NB4 (cell line): ENCODE measurements around a stretch of chr3.

- RRBS = no CpG with 5 or more reads among the region's 11 CpGs
These were observed 69.3 kb downstream of the LRIG1 start for GRCh38 chr3:66431335-66432167.

DNA sequence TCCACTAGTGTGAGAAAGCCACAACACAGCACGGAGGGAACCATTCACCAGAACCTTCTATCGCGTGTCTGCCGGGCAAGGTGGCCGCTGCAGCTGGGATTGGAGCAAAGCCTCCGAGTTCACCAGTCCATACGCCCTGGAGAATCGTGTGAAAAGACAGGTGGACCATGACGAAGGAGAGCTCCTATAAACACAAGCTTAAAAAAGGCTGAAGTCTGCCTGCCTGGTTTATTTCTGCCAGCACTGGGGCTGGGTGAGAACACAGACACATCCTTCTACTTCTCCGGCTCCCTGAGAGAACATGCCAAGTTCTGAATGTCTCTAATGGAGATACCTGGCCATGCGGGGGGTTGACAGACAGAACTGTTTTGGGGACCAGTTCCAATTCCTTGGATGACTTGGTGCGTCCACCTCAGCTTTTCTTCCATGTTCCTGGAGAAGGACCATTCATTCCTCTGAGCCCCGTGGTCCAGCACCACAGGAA, 82.2 kb upstream of the LRIG1 start:
- RRBS = no CpG with 5 or more reads among the region's 13 CpGs

- RRBS = no CpG with 5 or more reads among the region's 3 CpGs
These were observed 178.3 kb upstream of the KBTBD8 start for GRCh38 chr3:66819789-66820193.

DNA sequence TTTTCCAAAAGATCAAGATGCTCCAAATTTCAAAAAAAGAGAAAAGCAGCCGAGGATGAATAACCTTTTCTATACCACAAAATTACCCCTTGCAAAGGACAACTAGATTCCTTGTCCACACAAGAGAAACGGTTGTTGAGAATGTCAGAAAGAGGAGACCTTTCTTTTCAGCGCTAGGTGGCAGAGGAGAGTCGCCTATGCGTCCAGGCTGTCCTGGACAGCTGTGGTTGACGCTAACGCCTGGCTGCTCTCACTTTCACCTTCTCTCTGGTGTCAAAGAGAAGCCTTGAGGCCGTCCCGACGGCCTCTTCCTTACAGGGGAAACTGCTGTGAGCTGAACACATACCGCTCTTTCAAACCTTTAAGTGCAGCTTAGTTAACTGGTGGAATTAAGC, 26.3 kb upstream of the KBTBD8 start:
- RRBS = no CpG with 5 or more reads among the region's 11 CpGs

DNA sequence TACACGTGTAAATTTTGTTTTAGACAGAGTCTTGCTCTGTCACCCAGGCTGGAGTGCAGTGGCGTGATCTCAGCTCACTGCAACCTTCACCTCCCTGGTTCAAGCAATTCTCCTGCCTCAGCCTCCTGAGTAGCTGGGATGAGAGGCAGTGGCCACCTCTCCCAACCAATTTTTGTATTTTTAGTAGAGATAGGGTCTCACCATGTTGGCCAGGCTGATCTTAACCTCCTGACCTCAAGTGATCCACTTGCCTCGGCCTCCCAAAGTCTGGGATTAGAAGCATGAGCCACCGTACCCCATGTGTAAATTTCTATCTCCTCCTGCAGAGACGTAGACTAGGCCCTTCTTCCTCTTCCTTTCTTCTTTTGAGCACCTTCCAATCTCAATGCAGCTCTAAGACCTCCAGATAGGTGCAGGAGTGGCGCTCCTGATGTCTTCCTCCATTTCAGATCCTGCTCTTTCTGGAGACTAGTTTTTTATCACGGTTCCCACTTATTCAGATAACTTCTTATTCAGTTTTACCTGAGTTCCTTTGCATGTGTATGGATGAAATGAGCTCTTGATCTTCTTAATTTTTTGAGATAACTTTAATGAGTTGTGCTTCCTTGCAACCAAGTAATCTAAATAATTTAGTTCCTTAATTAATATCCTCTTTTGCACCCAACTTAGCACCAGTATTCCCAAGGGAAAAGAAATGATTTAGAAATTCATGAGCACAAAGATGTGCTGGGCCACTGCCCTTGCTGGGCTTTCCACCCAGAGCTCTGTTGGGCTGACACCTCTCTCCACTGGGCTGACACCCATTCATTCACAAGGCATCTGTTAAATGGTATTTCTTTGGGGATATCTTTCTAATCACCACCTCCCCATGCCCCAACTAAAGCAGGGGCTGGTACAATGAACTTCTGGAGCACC, 275.2 kb downstream of the SUCLG2 start:
- RRBS = no CpG with 5 or more reads among the region's 7 CpGs

DNA sequence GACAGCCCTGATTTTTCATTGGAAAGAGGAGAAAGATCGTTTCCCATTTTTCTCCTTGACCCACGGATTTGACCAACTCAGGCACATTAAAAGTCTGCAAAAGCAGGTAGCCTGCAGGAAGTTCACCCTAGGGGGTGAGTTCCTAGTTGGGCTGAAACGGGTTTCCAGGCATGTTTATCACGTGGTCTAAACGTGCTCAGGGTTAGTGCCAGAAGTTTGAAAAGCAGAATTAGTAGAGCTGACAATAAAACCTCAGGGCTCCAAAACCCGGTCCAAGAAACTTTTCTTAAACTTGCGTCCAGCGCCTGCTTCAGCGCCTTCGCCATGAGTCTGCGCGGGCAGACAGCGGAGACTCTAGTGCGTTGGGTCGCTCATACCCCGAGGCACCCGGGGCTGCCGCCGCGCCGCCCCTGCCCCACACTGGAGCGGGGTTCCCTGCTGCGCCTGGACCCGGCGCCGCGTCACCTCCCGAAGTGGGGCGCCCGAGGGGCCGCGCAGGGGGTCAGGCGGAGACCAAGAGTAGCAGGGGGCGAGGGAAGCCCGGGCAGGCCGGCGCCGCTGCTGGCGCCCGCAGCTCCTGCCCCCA, 409 bp downstream of the SUCLG2 start:
- RRBS = 1% methylated on average over 19 of the region's 40 CpGs

DNA sequence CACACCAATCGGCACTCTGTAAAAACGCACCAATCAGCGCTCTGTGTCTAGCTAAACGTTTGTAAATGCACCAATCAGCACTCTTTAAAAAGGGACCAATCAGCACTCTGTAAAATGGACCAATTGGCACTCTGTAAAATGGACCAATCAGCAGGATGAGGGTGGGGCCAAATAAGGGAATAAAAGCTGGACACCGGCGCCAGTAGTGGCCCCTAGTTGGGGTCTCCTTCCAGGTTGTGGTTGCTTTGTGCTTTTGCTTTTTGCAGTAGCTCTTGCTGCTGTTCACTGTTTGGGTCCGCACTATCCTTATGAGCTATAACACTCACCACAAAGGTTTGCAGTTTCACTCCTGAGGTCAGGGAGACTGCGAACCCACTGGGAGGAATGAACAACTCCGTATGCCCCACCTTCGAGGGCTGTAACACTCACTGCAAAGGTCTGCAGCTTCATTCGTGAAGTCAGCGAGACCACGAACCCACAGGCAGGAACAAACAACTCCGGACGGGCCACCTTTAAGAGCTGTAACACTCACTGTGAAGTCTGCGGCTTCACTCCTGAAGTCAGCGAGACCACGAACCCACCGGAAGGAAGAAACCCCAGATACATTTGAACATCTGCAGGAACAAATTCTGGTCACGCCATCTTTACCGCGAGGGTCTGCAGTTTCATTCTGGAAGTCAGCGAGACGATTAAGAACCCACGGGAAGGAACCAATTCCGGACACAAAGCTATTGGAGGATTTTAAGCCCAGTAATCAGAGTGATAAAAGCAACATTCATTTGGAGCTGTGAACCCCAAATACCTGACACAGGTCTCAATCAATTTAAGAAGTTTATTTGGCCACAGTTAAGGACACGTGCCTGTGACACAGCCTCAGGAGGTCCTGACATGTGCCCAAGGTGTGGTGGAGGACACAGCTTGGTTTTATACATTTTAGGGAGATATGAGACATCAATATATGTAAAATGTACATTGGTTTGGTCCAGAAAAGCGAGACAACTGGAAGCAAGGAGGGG, 1.3 kb upstream of the SUCLG2 start:
- RRBS = no CpG with 5 or more reads among the region's 28 CpGs

GRCh38 chr3:69011852-69012452, 1.5 kb downstream of the EOGT start:
- RRBS = no CpG with 5 or more reads among the region's 9 CpGs

DNA sequence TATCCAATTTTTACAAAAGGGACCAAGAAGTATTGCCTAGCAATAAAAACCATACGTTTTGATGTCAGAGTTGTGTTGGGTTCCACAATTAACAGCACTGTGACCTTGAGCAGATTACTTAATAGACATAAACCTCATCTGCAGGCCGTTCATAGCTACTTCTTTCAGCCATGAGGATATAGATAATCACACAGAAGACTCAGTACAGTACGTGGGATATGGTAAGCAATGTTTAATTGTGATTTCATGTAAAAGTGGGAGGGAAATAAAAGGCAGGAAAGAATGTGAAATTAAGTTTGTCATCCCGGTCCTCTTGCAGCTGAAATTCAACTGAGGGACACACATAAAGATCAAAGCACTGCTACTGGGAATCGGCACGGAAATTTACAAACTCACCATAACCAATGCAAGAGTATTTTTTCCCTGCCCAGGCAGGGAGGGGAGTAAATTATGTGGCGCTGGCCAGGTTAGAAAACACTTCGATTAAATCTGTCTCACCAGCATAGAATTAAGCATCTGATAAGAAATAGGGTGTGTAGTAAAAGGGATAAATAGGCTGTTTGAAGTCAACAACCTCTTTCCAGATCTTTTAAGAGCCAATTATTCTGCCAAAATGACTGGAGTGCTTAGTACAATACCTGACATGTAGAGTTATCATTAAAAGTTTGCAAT, 1.0 kb downstream of the UBA3 start:
- RRBS = no CpG with 5 or more reads among the region's 8 CpGs

GRCh38 chr3:69104356-69104885, 18.0 kb downstream of the LMOD3 start:
- RRBS = no CpG with 5 or more reads among the region's 8 CpGs

- RRBS = no CpG with 5 or more reads among the region's 11 CpGs
These were observed 15.7 kb downstream of the FRMD4B start for GRCh38 chr3:69370106-69370596.

GRCh38 chr3:69528350-69528808, 142.5 kb upstream of the FRMD4B start:
- RRBS = no CpG with 5 or more reads among the region's 3 CpGs

DNA sequence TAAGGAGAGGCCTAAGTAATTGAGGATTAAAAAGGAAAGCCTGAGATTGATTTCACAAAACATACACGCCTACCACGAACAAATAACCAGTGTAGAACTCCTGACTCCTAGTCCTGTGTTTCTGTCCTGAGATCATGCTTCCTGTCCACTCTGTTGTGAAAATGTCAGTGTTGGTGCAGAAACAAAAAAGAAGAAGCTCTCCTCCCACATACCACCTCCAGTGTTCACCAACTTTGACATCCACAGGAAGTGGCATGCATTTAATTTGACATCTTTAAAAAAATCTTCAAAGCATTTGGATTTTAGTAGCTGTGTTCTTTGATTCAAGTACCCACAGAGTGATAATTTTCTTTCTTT, 8.6 kb downstream of the MITF start:
- RRBS = no CpG with 5 or more reads among the region's 2 CpGs

DNA sequence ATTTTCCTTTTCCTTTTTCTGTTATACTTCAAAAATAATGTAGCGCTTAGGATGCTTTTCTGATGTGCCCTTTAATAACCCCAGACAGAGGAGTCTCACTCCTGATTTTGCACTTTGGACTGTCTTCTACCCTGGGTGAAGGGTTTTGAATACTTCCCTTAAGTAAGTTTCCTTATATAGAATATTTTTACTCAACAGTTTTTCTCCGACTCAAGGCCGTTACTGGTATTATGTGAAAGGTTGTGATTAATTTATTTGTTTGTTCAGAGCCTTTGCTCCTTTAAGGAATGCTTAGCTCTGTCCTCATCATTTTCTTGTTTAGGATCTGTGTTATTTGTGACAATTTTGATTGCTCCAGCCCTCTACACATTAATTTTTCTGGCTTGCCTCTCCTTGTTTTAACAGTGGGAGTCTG, 25.3 kb downstream of the MITF start:
- RRBS = no CpG with 5 or more reads among the region's 3 CpGs

DNA sequence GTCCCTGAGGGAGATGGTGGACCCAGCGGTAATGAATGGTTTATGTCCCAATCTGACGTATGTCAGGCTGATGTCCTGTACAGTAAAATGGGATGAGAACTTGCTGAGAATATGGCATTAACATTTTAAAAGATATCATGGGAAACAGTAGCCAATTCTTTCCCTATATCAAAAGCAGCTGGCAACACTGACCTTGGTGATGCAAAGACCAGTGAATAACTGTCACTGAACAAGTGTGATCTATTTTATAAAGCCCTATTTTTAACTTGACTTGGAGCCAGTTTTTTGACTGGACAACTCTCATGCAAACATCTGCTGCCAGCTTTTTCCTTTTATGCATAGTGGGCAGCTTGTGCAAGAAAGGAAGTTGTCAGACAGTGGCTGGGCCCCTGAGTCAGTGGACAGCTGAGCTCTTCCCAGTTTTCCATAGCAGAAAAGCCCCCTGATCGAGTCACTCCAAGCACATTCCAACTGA, 519.9 kb upstream of the MDFIC2 start:
- RRBS = no CpG with 5 or more reads among the region's 3 CpGs

- RRBS = no CpG with 5 or more reads among the region's 5 CpGs
These were observed 627.8 kb downstream of the FOXP1 start for GRCh38 chr3:70955698-70956060.

- RRBS = no CpG with 5 or more reads among the region's 12 CpGs
These were observed 527.8 kb downstream of the FOXP1 start for GRCh38 chr3:71055578-71056200.

- RRBS = no CpG with 5 or more reads among the region's 12 CpGs
These were observed 521.3 kb downstream of the FOXP1 start for GRCh38 chr3:71062092-71062814.

GRCh38 chr3:71069866-71070254, 513.7 kb downstream of the FOXP1 start:
- RRBS = no CpG with 5 or more reads among the region's 3 CpGs

- RRBS = no CpG with 5 or more reads among the region's 5 CpGs
These were observed 471.0 kb downstream of the FOXP1 start for GRCh38 chr3:71112416-71112969.